Kidney epithelial cell (primary cell): ENCODE measurements around the genes PAK2, SENP5, MELTF, RPL35A and IQCG.

- RAMPAGE, long total RNA = no peak
- RRBS = no CpG with 5 or more reads among the region's 7 CpGs
Measured at GRCh38 chr3:196496166-196496846, 7.3 kb downstream of the RNF168 start.

DNA sequence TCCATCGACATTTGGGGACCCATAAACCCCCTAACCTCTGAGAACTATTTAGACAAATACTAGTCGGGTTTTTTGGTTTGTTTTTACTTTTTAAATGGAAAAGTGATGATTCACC lies 1.0 kb downstream of the RNF168 start:
- RAMPAGE, long total RNA = no peak
- RRBS = no CpG with 5 or more reads among the region's 2 CpGs

DNA sequence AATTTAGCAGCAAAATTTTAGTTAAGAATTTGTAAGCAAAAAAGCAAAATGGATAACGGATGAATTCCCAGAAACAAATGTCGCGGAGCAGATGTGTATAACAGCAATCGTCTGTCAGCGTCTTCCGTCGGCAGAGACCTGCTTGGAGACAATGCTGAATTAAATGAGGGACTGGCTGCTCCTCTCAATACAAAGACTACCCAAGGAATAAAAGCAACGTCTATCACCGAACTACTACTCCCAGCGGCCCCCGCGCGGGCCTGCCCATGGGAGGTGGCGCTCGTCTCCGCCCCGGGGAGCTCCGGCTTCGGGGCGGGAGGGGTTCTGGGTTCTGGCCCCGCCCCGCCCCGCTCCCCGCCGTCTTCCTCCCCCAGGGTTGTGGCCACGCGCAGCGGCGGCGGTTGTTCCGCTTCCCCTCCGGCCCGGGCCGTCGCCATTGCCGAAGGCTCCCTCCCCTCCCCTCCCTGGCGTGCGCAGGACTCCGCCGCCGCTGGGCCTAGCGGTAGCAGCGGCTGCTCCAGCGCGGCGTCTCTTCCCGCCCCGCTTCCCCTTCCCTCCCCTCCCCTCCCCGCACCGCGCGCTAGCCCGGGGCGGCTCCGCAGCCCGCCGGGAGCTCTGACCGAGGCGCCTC lies at the start of gene PAK2:
Gene PAK2 (plus strand): TSS at position 360 of the 631 bp plus-strand sequence.
- RAMPAGE, long total RNA = no peak
- RRBS = 1% methylated on average over 3 of the region's 59 CpGs

DNA sequence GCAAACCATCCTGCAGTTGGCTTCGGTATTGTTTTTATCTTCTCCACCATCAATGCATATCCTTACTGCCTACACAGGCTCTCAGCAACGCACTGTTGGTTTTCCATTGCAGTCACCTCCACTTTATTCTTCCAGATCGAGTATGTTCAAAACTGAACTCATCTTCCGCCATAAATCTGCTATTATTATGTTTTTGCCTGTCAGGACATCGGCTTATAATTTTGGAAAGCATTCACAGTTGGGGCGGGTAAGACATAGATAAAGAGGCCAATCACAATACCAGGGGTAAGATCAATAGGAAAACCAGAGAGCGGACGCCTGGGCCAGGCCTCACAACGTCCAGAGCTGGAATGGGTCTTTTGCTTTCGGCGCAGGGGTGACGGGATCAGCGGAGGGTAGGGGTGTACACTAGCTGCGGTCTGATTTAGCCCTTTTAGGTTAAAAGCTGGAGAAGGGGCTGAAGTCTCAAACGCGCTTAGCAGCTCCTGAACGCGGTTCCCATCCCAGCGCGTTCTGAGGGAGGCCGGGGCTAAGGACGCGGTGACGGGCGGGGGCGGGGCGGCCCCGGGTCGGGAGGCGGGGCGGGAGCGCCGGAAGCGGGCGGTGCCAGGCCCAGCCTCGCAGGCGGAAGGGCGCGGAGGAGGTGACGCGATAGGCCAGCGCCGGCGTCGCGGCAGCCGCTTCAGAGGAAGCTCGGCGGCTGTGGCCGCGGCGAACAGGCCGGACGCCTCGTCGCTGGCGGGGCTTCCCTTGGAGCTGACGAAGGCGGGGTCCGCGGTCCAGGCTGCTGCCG lies at the start of gene SENP5:
Gene SENP5 (plus strand): TSS at position 685 of the 793 bp plus-strand sequence.
- RAMPAGE, long total RNA = no peak
- RRBS = 1% methylated on average over 36 of the region's 62 CpGs

DNA sequence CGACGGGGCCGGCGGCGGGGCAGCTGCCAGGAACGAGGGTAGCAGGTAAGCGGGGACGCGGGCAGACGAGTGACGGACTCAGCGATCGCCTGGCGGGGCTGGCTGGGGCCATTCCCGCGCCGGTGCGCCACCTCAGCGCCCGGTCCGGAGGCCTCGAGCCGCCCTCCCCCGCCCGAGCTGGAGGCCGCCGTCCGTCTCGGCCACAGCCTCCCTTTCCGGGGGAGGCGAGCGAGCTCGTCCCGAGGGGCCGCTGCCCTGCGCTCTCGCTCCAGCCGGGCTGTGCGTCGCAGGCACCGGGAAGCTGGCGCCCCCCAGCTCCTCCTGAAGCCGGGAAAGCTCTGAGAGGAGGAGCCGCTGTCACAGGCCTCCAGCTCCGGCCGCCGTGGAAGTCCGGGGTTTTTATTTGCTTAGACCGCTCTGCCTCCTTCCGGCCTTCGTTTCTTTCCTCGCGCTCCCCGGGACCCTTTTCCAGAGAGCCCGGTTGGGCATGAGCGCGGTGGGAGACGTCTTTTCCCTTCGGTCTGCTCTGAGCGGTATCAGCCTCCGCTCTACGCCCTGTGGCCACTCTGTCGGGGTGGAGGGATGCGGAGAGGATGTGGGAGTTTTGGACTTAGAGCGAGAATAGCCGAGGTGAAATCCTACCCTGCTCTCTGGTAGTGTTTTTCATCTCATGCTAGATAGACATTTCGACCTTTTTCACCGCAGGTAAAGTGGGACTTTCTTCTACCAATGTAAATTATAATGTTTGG lies 483 bp downstream of the SENP5 start:
- RAMPAGE, long total RNA = no peak
- RRBS = 2% methylated on average over 24 of the region's 68 CpGs

- RAMPAGE, long total RNA = no peak
- RRBS = 14% methylated on average over 16 of the region's 56 CpGs
Measured at GRCh38 chr3:197001683-197002627, 27.7 kb downstream of the MELTF start.

DNA sequence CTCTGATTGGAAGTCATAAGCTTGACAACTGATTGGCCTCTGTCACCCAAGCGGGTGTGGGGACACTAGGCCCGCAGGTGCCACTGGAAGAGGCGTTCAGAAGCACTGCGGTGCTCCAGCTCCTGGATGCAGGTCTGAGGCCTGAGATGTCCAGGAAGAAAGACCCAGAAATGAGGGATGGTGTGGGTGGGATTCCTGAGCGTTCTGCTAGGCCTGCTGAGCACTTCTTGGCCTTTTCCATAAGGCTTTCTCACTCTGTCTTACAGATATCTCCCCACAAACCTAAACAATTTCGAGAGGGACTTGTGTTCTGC lies 25.4 kb downstream of the MELTF start:
- RAMPAGE, long total RNA = no peak
- RRBS = no CpG with 5 or more reads among the region's 6 CpGs

DNA sequence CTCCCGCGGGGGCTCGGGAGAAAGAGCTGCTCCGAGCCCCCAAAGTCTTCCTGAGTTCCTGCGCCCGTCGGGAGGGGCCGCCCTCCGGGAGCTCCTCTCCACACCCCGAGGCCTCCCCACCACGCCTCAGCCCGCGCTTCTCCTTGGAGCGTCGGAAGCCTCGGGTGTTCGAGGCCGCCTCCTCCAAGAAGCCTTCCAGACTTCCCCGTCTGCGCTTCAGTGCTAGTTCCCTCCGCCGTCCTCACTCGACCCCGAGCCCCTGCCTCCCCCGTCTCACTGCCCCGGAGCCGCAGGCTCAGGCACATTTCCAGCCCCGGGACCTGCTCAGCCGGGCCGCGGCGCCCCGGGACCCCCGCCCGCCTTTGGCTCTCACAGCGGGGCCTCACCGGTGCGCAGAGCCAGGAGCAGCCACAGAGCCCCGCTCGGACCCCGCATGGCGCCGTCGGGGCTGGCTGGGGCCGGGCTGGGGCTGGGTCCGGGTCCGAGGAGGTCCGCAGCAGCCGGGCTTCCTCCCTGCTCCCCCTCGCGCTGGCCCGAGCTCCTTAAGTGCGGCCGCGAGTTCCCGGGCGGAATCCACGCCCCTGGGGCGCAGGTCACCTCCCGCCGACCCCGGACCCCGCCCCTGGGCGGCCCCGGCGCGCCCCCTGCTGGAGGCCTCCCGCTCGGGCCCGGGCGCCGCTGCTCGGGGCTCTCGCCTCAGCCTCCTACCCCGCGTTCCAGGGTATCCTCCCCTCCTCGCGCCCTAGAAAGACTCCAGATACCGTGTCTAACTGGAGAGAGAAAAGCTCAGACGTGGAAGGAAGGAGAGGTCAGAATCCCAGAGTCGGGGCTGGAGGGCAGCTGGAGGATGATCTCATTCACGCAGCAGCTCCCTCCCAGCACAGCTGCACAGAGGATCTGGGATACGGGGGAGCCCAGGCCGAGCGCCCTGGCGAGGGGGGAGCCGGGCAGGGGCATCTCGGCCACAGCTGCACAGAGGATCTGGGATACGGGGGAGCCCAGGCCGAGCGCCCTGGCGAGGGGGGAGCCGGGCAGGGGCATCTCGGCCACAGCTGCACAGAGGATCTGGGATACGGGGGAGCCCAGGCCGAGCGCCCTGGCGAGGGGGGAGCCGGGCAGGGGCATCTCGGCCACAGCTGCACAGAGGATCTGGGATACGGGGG lies at the start of gene MELTF:
Gene MELTF (minus strand): TSS at position 550 of the 1,163 bp plus-strand sequence.
- RAMPAGE, long total RNA = no peak
- RRBS = 1% methylated on average over 32 of the region's 101 CpGs

DNA sequence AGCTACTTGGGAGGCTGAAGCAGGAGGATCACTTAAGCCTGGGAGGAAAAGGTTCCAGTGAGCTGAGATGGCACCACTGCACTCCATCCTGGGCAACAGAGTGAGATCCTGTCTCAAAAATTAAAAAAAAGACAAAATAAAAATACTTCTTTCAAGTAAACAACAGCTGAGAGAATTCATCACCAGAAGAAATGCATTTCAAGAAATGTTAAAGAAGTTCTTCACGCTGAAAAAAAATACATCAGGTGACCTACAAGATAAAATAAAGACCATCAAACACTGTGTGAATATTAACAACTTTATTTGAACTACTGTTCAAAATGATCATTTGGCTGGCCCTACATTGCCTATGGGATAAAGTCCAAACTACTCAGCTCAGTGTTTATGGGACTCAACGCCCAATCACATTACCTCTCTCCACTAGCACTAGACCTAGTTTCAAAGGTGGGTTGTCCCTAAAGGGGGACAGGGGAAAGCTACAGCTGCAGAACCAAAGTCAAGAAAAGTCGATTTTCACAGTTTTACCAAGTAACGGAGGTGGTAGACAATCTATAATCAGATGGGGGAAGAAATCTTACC lies 62.1 kb downstream of the DLG1 start:
- RAMPAGE, long total RNA = no peak
- RRBS = no CpG with 5 or more reads among the region's 4 CpGs

- RAMPAGE, long total RNA = no peak
- RRBS = no CpG with 5 or more reads among the region's 4 CpGs
Measured at GRCh38 chr3:197280217-197280764, 18.1 kb downstream of the DLG1 start.

DNA sequence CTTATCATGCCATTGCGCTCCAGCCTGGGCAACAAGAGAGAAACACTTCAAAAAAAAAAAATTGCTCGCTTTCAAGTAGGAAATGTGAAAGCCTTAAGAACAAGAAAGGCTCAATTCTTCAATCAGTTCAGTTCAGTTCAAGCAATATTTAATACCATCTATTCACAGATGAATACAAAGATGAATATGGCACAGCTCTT lies 12.6 kb upstream of the DLG1 start:
- RAMPAGE, long total RNA = no peak
- RRBS = no CpG with 5 or more reads among the region's 2 CpGs

DNA sequence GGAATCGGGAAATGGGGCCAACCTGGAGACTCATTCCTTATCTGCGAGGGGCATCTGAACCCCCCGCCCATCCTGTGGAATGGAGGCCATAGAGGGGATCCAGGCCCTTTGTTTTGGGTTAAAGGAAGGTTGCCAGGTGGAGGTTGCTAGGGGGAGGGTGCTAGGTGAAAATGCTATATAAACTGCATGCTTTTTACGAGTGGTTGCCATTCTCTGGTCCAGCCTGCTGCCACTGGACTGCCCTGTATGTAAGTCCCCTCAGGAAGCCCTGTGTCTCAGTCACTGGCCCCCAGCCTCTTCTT lies 37.9 kb upstream of the BDH1 start:
- RAMPAGE, long total RNA = no peak
- RRBS = no CpG with 5 or more reads among the region's 4 CpGs

- RAMPAGE, long total RNA = no peak
- RRBS = 100% methylated on average over 2 of the region's 15 CpGs
Measured at GRCh38 chr3:197603483-197603977, 47.8 kb upstream of the BDH1 start.

- RAMPAGE, long total RNA = no peak
- RRBS = 2% methylated on average over 5 of the region's 28 CpGs
Measured at GRCh38 chr3:197626996-197627405, 71.2 kb upstream of the BDH1 start.

GRCh38 chr3:197748677-197749044 lies 1.0 kb upstream of the FYTTD1 start:
- RAMPAGE, long total RNA = no peak
- RRBS = no CpG with 5 or more reads among the region's 3 CpGs

GRCh38 chr3:197750550-197751209 lies 997 bp downstream of the FYTTD1 start:
- RAMPAGE, long total RNA = no peak
- RRBS = no CpG with 5 or more reads among the region's 38 CpGs

DNA sequence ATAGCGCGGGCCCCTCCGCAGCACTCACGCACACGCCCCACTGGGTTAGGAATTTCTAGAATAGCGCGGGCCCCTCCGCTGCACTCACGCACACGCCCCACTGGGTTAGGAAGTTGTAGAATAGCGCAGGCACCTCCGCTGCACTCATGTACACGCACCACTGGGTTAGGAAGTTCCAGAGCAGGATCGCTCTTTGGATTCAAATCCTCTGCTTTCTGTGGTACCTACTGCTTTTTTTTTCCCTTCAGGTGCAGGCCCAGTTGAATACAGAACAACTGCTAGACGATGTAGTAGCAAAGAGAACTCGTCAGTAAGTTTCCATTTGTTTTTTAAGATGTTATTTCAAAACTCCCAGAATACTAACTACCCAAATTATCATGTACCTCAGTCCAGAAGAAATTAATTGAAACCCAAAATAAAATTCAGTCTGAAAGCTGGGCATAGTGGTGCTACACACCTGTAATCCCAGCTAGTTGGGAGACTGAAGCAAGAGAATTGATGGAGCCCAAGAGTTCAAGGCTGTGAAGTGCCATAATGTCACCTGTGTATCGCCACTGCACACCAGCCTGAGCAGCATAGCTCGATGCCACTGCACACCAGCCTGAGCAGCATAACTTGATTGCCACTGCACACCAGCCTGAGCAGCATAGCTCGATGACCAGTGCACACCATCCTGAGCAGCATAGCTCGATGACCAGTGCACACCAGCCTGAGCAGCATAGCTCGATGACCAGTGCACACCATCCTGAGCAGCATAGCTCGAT lies 17.0 kb upstream of the LRCH3 start:
- RAMPAGE, long total RNA = no peak
- RRBS = no CpG with 5 or more reads among the region's 22 CpGs

DNA sequence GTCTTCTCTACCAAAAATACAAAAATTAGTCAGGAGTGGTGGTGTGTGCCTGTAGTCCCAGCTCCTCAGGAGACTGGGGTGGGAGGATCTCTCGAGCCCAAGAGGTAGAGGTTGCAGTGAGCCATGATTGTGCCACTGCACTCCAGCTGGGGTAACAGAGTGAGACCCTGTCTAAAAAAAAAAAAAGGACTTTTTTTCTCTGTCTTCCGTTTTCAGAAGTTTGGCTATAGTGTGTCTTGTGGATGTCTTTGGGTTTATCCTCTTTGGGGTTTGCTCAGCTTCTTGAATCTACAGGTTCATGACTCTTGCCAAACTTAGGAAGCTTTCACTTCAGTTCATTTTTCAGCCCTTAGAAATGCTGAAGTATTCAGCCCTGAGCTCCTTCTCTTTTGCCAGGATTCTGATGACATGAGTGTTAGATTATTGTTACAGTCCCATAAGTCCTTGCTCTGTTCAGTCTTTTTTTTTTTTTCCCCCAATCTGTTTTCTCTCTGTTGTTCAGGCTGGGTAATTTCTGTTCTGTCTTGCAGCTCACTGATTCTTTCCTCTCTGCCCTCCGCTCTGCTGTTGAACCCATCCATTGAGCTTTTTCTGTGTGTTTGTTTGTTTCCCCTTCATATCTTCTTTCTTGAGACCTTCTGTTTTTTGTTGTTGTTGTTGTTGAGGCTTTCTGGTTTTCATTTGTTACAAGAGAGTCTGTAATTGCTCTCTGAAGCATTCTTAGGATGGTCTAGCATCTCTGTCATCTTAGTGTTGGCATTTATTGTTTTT lies 18.3 kb downstream of the LRCH3 start:
- RAMPAGE, long total RNA = no peak
- RRBS = no CpG with 5 or more reads among the region's 3 CpGs

- RAMPAGE, long total RNA = start-site peak on the plus strand at chr3:197950189-197950240, 32,599 and 39,436 reads in 2 replicates
- RRBS = no CpG with 5 or more reads among the region's 32 CpGs
Measured at GRCh38 chr3:197949989-197950918, at the start of gene RPL35A. TSS of gene RPL35A (plus strand) at chr3:197950190.

DNA sequence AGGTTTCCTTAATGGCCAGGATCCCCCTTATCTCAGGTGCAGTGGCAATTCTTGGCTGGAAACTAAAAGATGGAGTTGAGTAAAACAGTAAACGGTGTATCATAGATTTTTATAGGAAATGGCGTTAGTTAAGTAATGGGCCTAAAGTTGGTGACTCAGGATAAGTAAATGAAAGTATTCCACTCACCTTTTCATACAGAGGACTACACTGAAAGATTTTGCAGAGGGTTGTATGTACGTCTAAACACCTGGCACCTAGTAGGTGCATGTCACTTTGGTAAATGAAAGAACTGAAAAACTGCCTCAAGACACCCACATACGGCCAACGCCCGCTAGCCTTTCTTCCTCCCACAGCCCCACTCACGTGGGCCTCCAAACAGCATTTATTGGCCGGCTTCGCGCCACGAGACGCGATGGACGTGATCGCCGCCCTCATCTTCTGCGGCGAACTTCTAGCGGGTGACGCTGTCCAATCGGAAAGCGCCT lies at the start of gene IQCG:
Gene IQCG (minus strand): TSS at position 334 of the 486 bp plus-strand sequence.
- RAMPAGE, long total RNA = no peak
- RRBS = 0% methylated on average over 3 of the region's 22 CpGs